ENCODE measurements around the genes GRAMD1B, OR6M1, OR8A1 and VSIG2.

- PRO-cap: no peak
Measured at GRCh38 chr11:122215342-122215739, 99.3 kb upstream of the BLID start.

GRCh38 chr11:122654324-122654598 is 1.3 kb upstream of the UBASH3B start:
- PRO-cap: no peak

- PRO-cap: no peak
Measured at GRCh38 chr11:122668337-122669172, 13.0 kb downstream of the UBASH3B start.

DNA sequence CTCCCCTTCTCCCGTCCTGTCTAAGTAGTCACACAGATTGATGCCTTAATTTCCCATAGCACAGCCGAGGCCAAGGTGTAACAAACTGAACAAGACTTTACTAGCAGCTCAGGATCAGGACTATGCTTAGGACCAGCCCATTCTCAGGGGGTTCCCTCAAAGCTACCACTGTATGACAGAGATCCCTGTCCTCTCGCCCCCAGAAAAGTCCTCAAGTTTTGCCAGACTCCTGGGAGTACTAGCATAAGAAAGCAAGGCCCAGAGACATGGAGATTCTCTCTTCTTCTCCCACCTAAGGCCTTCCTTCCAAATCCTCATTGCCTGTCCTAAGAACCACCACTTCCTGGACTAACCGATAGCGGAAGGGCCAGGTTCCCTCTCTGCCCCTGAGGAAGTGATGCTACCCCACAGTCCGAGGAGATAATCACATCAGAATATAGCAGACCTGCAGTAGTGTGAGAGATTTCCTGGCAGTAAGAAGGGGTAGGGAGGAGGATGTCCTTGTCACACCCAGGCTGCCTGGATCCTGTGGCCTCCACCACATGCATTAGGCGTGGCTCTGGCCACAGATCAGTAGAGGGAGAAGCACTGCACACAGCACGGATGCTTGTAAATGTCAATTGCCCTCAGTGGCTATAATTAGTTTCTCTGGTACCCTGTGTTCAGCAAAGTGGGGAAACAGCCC is 61.6 kb downstream of the UBASH3B start:
- PRO-cap: no peak

DNA sequence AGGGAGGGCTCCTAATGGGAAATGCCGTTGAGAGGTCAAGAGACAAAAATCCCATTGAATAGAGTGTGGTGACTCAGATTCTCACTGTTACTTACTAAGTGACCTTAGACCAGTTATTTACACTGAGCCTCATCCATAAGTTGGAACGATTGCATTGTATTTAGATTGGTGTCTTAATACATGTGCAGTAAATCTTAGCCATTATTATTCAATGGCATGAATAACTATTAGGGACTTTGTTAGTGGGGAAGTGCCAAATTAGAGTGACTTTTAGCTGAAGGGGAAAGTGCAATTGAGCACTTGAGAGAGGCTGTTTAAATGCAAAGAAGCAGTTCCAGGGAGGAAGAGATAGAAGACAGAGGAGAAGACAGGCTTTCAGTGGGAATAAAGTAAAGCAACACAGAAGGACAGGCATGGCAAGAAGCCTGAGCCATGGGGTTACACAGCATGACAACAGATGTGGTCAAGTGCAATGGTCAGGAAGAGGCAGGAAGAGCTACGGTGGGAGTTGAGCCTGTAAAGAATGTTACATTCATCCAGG is 82.6 kb downstream of the UBASH3B start:
- PRO-cap: no peak

- PRO-cap: no peak
Measured at GRCh38 chr11:122856467-122857058, 18.3 kb downstream of the CRTAM start.

GRCh38 chr11:123064374-123064628 is 2.4 kb upstream of the HSPA8 start:
- PRO-cap: no peak

- PRO-cap: no peak
Measured at GRCh38 chr11:123301387-123301655, 106.3 kb upstream of the CLMP start.

GRCh38 chr11:123429746-123430756 is at the start of gene GRAMD1B:
Gene GRAMD1B (plus strand): TSS chr11:123430269.
- PRO-cap: no peak

DNA sequence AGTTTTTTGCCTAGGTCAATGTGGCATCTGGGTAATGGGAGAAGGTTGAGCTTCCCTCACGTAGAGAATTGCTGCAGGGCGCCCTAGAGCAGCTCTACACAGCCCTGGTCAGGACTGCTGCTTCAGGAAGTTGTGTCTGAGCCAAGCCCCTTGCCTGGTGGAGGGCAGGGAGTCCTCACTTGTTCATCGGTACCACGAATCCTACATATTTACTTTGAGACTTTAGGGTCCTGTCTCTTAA is 1.6 kb downstream of the GRAMD1B start:
- PRO-cap: no peak

DNA sequence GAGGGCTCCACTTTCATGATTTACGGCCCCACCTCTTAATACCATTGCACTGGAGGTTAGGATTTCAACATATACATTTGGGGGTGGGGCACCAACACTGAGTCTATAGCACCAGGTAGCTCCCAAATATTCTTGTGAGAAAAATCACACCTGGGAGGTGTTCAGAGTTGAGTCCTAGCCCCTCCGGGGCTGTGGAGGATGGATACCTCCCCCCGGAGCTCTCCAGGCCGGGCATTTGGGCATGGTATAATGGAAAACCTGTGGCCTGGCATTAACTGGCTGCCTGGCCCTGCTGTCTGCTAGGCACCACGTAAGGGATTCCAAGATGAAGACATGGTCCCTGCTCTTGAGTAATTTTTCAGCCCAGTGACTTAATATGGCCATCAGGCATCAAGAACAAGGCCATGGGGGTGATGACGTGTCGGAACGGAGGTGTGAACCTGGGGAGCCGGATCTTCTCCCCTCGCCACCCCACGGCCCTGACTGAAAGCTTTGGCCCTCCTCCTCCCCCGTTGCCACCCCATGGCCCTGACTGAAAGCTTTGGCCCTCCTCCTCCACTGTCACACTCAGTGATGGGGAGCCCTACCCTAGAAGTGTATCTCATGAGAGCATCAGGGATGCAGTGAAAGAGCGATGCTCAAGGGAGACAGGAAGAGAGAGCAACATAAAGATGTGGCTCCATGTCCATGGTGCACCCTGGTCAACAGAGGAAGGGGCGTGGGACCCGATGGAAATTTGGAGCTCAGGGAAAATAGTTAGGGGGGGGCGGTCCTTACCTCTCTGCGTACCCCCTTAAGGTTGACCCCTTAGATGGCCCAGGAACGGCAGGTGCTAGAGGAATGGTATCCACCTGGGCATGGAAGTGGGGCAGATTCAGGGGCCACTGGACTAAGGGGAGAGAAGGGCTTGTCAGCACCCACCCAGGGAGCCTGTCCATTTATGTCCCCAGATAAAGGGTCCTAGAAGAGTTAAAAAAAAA is 58.4 kb downstream of the GRAMD1B start:
- PRO-cap: no peak

GRCh38 chr11:123734185-123735019 is 7.1 kb downstream of the ZNF202 start:
- PRO-cap: no peak

GRCh38 chr11:123798198-123798397 is 8.1 kb downstream of the OR6M1 start:
- PRO-cap: no peak

DNA sequence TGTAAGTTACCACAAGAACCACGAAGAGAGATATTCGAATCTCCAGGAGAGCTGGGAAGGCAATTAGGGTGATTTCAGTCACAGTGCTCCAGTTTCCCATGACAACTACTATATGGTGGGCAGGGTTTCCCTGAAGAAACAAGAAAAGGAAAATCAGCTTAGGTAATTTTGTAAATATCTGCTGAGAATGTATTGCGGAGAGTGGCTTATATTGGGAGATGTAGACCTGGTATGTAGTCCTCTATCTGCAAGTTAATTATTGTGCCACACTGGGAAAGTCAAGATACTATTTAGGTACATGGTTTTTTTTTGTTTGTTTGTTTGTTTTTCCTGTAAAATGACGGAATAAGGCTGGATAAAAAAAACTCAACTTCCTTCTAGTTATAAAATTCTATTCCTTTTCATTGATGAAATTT is at the start of gene OR6M1:
TSS of gene OR6M1 (minus strand) at position 100 of the 416 bp plus-strand sequence.
- PRO-cap: no peak

- PRO-cap: no peak
Measured at GRCh38 chr11:124569600-124570172, at the start of gene OR8A1. Gene OR8A1 (plus strand): TSS chr11:124569997.

GRCh38 chr11:124670728-124671244 is 2.8 kb downstream of the SIAE start:
- PRO-cap: no peak

DNA sequence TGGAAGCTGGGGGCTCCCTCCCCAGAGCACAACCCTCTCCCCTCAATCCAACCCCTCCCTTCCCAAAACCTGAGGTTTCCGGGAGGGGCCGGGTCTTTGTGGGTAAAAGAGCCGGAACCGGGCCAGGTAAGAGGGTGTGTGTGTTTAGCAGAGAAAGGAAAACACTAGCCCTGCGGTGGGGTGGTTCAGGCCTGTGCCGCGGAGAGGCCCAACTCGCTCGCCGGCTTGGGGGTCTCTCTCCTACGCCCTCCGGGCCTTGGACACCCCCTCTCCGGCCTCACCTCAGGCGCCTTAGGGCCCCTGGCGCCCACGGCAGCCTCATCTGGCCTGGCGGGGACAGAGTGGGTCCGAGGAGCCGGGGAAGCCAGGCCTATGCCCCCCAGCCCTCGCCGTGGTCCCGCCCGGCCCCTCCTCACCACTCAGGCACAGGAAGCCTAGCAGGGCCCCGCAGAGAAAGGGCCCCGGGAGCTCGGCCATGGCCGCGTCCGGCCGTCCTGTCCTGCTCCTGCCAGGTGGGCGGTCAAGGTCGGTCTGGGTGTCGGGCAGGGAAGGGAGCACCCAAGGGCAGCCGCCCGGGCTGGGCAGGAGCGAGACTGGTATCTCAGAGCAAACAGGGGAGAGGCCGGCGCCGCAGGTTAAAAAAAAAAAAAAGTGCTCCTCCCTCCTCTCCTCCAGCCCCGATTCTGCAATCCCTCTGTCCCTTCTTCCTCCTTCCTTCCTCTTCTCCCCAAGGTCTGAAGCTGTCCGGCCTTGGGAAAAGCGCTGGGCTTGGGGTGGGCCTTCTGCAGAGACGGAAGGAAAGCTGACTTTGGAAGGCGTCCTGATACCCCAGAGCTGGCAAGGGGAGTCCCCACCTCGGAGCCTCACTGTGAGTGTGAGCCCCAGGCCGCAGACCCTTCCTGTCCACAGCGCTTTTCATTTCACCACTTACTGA is at the start of gene VSIG2:
TSS of gene VSIG2 (minus strand) at position 595 of the 934 bp plus-strand sequence.
- PRO-cap: no peak

DNA sequence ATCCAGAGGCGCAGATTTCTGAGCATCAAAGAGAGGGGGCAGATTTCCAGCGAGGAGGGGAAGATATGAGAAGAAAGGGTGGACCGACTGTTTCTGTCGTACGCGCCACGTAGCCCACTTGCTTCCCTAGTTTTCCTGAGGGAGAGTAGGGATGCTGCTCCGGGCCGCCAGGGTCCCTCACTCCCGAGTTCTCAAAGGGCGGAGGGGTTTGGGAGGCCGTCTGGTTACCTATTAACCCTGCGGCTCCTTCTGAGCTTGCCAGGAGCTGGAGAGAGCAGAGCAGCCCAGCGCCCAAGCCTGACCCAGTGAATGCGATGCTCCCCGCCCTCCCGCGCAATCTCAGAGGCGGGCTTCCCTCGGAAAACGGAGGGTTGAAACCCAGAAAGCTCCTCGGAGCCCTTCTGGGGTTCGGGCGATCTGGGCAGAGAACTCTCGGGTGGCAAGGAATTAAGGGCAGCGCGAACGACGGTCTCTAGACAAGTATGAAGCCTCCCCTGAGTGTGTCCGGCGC is 3.2 kb downstream of the ESAM start:
- PRO-cap: no peak

GRCh38 chr11:124759428-124759851 is 2.6 kb downstream of the ESAM start:
- PRO-cap: no peak

DNA sequence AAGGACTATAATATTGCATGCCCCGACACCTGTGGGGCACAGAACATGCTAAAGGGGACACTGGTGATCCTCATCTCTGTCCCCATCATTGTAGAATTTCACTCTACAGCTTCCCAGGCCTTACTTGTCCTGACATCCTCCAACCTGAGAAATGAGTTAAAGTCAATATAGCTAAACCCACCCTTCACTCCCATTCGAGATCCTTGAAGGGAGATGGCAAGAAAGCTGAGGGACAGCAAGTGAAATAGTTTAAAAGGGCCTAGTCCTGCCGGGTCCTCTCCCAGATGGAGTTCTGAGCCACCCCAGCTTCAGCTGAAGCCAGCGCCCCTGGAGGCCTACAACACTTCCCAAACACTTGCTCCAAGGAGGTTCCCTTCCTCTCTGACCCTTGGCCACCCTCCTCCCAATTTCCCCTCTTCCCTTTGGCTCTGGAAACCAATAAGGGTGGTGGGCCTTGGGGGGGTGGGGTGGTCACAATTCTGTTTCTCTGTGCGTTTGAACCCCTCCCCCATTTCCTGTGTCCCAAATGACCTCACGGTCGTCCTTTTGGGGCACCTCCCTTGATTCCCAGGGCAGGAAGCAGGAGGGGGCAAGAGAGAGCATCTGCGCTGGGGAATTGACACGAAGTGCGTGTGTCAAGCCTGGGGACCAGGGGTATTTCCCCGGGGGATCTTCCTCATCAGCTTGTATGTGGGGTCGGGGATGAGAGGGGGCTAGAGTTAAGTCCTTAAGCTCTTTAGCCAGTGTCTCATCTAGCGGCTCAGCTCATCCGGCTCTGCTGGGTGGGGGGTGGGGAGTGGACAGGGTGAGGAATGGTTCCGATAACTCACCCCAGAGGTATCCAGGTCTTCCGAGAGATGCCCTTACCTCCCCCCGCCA is 851 bp downstream of the ESAM start:
- PRO-cap: no peak

All from ascending aorta (tissue), 1 donor.